Thoracic aorta (tissue), 1 donor: ENCODE results near the gene NDUFAF5.

DNA sequence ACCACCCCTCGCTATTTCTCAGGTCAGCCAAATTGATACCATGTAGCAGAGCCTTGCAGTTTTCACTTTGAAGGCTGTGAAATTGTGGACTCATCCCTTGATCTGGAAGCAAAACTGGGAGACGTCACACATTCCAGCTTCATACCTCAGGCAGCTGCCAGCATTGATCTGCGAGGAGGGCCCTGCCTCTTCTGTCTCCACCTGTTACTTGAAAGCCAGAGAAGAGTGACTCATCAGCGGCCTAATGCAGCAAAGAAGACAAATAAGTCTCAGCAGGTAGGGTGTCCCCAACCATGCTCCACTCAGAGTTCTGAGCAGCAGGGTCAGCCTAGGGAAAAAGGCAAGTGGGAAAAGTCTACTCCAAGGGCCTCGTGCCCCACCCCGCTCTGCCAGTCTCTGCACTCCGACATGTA is 69.4 kb upstream of the BMP2 start:
- RAMPAGE, long total RNA, result no peak

GRCh38 chr20:6707961-6708481 is 59.5 kb upstream of the BMP2 start:
- RAMPAGE, long total RNA, result no peak

GRCh38 chr20:6735645-6736448 is 31.6 kb upstream of the BMP2 start:
- RAMPAGE, long total RNA, result no peak

DNA sequence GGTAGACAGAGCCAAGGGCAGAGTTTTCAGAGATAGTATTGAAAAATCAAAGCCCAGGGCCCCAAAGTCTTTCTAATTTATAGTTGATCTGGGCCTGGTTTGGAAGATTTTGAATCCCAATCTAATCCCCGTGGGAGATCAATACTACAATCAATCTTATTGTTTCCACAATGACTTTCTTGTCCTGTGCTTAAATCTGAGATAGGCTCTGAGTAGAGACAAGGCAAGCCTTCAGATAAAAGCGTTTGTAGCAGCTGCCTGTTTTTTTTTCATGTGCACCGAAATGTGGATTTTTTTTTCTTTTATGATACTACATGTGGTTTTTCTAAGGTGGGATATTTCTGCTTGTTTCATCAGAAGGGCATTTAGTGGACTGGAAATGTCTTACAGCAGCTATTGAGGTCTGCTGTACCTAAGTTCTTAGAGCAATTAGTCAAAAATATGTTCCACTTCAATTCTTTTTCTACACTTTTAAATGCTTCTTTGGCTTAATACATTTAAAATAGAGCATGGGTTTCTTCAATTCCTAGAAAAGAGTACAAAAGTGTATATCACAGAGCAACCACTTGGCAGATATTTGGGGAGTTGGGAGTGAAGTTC is 3.5 kb downstream of the BMP2 start:
- RAMPAGE, long total RNA, result no peak

DNA sequence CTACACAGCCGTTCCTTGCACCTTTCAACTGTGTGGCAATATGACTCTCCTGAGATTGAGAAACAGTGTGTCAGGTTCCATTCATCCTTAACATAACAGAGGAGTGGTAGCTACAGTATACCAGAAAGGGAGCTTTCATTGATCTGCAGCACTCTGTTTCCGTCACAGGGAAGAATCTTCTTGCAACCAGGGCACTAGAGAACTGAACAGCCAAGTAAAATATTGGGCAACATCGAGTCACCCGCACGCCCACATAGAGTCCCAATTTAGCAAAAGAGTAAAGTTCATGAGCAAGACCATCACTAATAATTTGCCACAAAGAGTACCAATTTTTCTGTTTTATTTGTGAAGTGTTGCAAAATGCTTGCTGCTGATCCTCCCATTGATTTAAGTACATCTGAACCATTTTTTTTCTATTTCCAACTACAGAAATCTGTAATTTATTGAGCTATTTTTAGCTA is 354.9 kb downstream of the HAO1 start:
- RAMPAGE, long total RNA, result no peak

DNA sequence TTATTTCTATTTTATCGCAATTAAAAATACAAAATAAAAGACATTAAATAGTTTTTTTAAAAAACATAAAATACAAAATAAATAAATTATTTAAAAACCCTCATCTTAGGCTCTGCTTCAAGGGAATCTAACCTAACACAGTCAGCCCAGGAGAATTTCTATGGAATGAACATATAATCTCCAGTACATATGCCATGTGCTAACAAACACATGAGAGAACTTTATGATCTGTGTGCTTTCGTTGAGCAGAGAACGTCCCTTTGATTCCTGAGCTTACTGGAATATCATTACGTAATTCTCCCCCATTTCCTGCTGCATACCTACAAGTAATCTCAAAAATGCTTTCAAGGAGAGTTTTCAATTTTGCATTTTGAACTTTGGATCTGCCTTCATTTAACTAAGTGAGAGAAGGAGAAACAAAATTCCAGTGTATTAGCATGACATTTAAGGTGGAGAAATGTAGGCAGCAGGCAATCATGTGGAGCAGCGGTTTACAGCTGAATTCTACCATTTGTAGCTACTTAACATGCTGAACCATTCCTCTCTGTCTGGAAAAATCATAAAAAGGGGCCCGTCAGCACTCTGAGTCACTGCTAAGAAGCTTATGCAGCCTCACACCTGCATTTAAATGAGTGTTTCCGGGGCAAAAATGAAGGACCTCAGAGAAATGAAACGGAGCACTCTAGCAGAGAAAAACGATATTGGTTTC is 451.4 kb downstream of the PLCB1 start:
- RAMPAGE, long total RNA, result no peak

- RAMPAGE, long total RNA, result no peak
Measured at GRCh38 chr20:8717514-8717916, 351.4 kb upstream of the PLCB4 start.

DNA sequence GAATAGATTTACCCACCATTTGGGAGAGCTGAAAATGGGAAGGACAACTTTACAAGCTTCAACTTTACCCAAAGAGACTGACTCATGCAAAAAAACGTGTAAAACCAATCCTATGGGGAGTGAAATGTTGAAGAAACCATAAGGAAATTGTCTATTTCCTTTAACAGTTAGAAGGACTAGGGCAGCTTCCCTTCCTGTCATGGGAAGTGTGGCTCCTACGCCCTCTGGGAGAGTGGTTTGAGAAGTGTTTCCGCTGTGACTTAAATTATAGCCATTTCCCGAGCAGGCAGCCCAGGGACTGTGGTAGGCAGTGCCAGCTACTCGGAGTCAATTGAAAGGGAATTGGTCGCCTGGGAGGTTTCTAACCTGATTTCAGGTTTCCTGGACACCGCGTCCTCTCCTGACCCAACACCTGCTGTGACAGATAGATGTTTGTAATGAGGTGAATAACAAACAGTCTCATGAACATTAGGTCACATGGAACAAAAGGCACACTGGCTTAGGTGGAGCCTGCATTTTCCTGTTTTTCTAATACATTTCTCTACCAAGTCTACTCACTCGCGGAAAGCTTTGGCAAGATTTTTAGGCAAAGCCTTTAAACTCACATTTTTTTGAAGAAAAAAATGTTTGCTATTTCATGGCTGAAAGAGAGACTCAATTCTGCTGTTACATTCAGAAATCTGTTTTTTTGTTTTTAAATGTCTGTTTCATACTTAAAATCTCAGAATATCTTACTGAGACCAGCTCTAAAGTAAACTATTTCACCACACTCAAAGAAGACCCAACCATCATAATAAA is 256.0 kb upstream of the PLCB4 start:
- RAMPAGE, long total RNA, result no peak

DNA sequence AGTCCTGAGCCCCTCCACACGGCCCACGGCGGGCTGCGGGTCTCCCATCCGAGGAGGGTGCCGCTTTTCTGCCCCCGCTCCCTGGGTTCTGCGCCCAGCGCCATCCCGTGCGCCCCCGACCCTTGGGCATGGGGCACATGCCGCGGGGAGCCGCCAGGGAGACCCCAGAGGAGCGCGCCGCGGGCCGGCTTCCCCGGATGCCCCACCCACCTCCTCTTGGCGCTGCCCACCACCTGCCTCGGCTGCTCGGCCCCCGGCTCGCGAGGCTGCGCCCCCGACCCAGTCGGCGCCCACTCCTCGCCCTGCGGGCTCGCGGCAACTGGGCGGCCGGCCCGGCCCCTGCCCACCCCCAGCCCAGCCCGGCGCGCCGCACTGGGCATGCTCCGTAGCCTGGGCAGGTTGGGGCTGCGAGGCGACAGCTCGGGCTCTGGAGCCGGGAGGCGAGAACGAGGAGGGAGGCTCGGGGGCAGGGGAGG is 556 bp upstream of the PLCB4 start:
- RAMPAGE, long total RNA, result no peak

DNA sequence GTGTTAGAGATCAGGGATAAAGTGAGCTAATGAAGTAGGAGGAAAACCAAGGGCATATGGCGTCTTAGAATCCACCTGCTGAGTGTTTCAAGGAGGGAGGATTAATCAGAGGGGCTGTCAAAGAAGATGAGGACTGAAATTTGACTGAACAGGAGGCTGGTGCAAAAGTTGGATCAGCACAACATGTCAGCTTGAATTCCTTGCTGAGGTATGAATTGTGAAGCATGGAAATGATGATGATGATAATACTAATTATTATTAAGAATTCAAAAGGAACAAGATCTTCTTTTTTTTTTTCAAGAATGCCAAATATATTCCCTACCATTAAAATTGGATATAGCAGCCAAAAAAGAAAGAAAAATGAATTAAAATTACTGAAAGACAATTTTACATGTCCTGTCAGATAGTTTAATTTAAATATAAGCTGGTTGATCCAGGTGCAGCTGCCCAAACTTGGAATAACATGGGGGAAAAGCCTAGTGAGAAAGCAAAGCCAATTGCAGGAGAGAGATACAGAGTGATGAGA is 39.5 kb downstream of the PLCB4 start:
- RAMPAGE, long total RNA, result start-site peak on the plus strand centred at position 303 of the sequence, 80 bp wide, 7 reads

GRCh38 chr20:10249900-10250358 is 31.3 kb downstream of the SNAP25 start:
- RAMPAGE, long total RNA, result no peak

DNA sequence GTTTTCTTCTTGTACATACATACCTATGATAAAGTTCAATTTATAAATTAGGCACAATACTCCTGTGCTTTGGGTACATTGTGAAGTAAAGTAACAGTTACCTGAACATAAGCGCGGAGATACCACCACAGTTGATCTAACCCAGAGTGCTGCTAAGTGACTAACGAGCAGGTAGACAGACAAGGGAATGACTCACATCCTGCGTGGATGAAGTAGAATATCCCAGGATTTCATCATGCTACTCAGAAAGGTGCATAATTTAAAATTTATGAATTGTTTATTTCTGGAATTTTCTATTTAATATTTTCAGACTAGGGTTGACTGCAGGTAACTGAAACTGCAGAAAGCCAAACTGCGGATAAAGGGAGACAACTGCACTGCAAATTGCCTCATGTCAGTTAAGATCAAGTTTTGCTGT is 14.4 kb downstream of the MKKS start:
- RAMPAGE, long total RNA, result no peak

DNA sequence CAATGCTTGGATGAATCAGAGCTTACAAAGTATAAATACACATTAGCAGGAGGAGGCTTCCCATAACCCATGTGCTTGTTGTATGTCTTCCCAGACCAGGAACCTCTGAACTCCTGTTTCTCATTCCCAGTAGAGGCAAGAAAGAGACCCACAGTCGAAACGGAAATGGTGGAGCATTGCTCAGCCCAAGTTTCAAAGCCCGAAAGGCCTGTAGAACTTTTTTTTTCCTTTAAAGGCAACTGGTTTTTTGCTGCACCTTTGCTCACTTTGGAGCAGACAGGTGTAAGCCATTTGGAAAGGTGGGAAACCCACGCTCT is 38.6 kb downstream of the JAG1 start:
- RAMPAGE, long total RNA, result no peak

DNA sequence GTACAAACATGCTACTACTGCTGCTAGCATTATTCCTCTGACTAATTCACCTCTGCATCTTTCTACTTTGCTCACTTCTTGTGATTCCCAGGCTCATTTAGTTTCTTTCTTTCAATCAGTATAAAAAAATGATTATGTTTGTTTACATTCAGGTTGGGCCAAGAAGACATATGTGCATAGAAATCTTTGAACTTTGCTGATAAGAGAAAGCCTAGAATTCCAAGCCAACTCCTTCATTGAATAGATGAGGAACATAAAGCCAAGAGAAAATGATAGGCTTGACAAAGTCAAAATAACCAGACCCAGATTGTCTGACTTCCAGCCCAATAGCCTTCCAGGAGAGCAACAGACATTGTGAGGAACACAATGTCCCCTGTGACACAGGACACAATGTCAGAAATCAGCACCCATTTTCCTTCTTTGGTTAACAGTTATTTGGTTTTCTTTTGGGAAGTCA is 320.9 kb upstream of the JAG1 start:
- RAMPAGE, long total RNA, result no peak

DNA sequence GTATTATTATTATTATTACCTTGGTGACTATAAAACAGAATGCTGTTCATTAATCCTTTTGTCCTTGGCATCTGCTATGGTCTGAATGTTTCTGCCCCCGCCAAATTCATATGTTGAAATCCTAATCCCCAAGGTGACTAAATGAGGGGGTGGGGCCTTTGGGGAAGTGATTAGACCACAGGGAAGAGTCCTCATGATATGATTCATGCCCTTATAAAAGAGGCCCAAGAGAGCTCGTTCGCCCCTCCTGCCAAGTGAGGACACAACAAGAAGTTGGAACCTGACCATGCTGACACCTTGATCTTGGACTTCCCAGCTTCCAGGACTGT is 67.4 kb upstream of the BTBD3 start:
- RAMPAGE, long total RNA, result no peak

- RAMPAGE, long total RNA, result no peak
Measured at GRCh38 chr20:12594602-12595160, 414.1 kb upstream of the SPTLC3 start.

DNA sequence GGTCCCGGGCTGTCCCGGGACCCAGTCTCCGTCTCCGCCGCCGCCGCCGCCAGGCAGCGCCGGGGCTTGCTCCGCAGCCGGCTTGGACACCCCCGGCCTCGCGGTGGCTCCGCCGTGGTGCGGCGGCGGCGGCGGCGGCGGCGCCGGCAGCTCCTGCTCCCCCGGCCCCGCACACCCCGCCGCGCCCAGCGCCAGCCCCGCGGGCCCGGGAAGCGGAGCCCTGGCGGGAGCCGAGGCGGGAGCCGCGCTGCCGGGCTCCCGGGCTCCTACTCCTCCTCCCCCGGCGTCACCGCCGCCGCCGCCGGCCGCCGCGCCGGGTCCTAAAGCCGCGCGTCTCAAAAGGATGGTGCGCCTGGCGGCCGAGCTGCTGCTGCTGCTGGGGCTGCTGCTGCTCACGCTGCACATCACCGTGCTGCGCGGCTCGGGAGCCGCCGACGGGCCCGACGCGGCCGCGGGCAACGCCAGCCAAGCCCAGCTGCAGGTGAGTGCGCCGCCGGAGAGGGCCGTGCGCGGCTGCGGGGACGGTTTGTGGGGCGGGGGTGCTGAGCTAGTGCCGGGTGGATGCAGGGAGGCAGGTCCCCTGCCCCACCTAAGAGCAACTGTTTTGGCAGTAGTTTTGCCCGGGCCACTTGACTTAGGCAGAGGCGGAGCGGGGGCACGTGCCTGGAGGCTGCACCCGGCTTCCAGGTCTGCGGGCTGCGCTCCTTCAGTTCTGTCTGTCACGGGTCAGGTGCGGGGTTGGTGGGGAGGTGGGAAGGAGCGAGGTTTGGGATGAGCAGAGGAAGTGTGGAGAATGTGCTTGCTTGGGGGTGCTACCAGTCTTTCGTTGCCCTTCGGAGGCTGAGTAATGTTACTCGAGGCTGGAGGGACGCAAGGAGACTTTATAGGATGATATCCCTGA is 610 bp downstream of the ISM1 start:
- RAMPAGE, long total RNA, result no peak

DNA sequence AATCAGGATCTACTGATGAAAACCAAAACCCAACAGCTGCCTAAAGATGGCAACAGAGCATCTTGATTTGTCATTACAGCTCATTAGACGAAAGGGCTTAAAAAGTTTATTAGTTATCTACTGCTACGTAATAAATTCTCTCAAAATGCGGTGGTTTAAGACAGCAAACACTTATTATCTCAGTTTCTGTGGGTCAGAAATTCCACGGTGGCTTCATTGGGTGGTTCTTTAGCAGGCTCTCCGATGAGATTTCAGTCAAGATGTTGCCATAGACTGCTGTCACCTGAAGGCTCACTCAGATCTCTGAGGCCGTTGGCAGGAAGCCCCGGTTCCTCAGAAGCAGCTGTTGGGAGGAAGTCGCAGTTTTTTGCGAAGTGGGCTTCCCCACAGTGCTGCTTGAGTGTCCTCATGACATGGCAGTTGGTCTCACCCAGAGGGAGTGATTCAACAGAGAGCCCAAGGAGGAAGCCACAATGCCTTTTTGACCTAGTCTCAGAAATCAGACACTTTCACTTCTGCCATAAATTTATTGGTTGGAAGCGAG is 208.5 kb downstream of the TASP1 start:
- RAMPAGE, long total RNA, result no peak

- RAMPAGE, long total RNA, result no peak
Measured at GRCh38 chr20:13736814-13737255, 47.9 kb downstream of the ESF1 start.

- RAMPAGE, long total RNA, result start-site peak on the minus strand at chr20:13784890-13784909, 146 reads; start-site peak on the plus strand at chr20:13785013-13785059, 193 reads
Measured at GRCh38 chr20:13784758-13785880, at the start of gene NDUFAF5. NDUFAF5 (plus strand) TSS chr20:13785028.